Bronchial lymph node (tissue), 1 donor: ENCODE measurements around a stretch of chr4.

GRCh38 chr4:11904899-11905418 is 476.3 kb upstream of the HS3ST1 start:
- PRO-cap, result no peak

GRCh38 chr4:13244384-13244817 is 239.7 kb downstream of the RAB28 start:
- PRO-cap, result no peak

GRCh38 chr4:13368231-13368761 is 115.8 kb downstream of the RAB28 start:
- PRO-cap, result no peak

GRCh38 chr4:13604630-13605223 is 22.8 kb downstream of the BOD1L1 start:
- PRO-cap, result no peak

- PRO-cap, result no peak
Observed at GRCh38 chr4:13627942-13628503, 498 bp upstream of the BOD1L1 start.

GRCh38 chr4:13907332-13907869 is 279.9 kb upstream of the BOD1L1 start:
- PRO-cap, result no peak

DNA sequence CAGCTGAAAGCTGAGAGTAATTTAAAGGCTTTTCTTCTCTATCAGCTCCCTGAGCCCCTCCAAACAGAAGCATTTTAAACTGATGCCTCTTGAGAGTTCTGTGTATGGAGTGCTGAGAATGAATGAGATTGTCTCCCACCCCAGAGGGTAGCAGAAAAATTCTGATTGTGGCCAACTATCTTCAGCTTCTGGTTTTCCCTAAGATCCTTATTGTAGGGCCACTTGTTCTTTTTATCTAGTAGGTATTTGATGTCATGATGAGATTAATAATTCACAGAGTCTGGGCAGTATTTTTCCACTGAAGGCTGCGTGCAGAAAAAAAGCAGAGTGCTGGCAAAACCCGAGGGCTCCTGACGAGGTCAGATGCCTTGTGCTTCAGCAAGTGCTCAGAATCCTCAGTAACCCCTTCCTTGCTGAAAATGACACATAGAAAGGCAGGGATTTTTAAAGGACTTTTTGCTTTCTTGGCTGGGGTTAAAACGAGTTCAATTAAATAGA is 363.7 kb upstream of the BOD1L1 start:
- PRO-cap, result no peak

GRCh38 chr4:14357713-14358036 is 644.6 kb upstream of the CPEB2 start:
- PRO-cap, result no peak

GRCh38 chr4:14862647-14863358 is 139.5 kb upstream of the CPEB2 start:
- PRO-cap, result no peak

DNA sequence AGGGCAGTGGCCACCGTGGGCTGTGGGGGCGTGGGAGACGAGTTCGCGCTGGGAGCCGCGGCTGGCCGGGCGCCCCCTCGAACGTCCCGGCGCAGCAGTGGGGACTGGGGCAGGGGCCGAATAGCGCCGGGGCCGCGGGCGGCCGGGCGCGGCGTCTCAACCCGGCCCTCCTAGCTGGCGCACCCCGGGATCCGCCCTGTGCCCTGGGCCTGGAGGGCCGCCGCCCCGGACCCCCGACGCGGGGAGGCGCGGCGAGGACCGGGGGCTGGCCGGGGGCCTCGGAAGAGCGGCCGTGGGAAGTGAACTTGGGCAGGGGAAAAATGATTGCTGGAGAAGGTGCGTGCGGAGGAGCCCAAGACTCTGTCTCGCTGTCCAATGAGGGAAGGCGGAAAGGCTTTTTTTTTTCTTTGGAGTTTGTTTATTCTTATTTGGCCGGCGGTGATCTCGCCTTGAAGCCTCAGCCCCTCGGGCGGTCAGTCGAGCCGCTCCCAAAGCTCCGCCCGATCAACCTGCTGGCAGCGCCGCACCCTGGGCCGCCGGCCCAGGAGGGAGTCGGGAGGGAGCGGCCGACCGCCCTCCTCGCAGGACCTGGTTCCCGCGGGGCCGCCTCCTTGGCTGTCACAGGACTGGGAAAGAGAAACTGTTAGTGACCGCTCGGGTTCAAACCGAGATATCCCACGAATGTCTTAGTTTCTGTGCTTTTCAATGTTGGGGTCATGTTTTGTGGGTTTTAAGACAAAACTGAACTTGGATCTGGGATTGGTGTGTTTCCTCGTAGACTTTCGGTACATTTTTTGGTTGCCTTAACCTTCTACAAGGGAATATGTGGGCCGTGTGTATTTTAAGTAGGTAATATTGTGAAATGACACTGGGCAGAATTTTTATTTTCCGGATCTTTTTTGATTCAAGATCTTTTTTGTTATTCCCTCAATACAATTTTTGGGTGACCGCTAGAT is 2.5 kb downstream of the CPEB2 start:
- PRO-cap, result bidirectional peak, plus-strand start at position 40 of the sequence, minus-strand start outside the sequence; bidirectional peak, plus-strand start at position 544 of the sequence, minus-strand start at position 590 of the sequence

GRCh38 chr4:15060784-15061875 is 58.8 kb downstream of the CPEB2 start:
- PRO-cap, result no peak

DNA sequence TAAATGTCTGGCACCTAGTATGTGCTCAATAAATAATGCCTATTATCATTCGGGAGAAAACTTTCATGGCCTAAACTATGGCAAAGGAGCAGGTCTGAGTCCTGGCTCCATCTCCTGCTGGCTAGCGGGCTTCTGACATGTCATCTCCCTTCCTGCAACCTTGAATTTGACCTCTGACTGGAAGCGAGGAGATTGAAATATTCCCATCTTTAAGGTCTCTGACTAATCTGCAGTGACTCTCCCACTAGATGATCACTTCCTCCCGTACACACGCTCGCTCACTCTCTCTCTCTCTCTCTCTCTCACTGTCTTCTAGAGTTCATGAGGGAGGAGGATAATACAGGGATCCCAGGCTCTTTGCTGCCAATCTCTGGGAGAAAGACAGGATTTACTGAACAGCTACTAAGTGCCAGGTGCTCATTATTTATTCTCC is 193.8 kb upstream of the C1QTNF7 start:
- PRO-cap, result no peak

GRCh38 chr4:15374014-15375145 is 53.5 kb upstream of the C1QTNF7 start:
- PRO-cap, result no peak

DNA sequence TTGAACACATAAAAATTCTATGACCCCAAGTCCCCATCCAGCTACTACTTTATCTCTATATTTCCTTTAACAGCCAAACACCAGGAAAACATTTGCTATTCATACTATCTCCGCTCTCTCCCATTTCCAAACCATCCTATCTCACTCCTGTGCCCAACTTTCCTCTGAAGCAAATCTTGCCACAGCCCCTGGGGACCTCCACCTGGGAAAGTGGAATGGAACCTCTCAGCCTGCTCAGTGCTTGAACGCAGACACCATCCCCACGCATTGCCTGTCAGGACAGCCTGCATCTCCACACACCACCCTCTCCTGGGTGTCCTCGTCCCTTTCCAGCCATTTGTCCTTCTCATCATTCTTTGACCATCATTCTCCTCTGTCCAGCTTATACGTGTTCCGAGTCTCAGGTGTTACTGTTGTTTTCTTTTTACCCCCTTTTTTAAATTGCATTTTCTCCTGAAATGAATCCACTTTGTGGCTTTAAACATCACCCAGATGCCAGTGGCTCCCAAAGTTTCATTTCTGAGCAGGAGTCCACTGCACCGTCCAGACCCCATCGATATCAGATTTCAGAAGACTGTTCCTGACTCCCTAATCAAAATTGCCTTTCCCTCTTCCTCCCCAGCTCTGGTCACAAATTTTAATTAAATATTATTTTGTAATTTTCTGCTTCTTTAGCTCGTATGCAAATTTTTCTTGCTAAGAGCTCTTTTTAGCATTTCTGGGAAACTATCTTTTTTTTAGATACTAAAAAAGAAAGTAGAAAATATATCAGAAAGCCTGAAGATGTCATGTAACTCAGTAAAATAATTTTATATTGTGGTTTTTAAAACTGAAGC is 61.6 kb downstream of the CC2D2A start:
- PRO-cap, result no peak

GRCh38 chr4:15602378-15602752 is 52.8 kb downstream of the FBXL5 start:
- PRO-cap, result no peak

- PRO-cap, result bidirectional peak, plus-strand start at chr4:15655459, minus-strand start at chr4:15655350; unidirectional peak, minus-strand start at chr4:15655652
Observed at GRCh38 chr4:15655421-15656633, 670 bp upstream of the FBXL5 start.

- PRO-cap, result no peak
Observed at GRCh38 chr4:15677384-15678278, 4.0 kb upstream of the FAM200B start.

DNA sequence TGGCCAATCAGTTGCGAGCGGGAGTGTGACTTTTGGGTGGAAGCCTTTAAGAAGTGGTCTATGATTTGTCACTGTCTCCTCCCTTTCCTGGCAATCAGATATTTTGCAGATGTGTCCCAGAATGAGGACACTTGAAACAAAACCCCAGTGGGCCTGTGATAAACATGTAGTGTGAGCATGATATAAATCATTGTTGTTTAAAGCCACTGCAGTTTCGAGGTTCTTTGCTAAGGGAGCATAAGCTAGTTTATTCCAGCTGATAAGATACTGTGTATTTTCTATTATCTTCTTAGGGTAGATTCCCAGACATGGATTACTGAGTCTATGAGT is 11.9 kb downstream of the BST1 start:
- PRO-cap, result unidirectional peak, plus-strand start at position 211 of the sequence

DNA sequence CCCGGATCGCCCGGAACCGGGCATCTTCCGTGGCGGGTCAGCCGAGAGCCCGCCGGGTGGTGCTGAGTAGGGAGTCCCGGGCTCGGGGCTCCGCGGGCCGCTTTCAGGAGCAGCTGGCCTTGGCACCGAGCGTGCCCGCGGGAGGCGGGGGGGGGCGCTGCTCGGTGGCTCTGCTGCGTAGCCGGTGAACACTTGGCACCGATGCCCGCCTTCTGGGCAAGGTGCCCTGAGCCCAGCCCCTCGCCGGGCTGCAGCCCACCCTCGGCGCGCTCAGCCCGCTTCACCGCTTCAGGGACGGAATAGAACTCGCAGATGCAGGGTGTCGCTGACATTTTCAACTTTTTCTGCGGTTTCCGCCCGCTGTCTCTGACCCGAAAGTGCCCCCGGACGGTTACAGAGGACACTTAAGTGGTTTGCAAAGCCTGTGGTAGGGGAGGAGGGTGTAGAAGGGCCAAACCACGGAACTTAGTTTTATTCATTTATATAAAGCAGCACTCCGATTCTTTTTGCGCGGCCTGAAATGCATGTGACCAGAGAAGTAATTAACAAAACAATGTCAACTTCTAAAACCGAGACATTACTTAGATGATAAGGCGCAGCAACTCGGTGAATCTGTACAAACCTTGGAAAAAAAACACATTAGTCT is 712 bp downstream of the CD38 start:
- PRO-cap, result bidirectional peak, plus-strand start at position 434 of the sequence, minus-strand start at position 379 of the sequence

DNA sequence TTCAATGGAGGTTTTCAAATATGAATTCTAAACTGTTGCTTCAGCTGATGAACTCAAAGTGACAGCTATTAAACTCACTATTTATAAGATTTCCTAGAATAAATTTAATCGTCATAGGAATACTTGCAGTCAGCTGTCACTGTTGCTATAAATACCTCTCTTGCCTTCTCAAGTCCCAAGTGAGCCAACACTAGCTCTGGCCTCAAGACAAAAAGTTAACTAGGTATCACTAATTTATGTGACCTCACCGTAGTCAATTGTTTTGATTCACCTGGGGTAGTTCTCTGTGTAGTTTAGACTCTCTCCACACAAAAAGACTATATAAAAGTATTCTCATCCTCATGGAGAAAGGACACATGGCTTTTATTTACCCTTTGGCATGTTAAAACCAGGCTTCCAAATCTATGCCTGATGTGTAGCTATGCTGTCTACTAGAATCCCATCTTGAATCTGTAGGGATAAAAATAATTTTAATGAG is 34.4 kb upstream of the PROM1 start:
- PRO-cap, result no peak